Neutrophil (primary cell): ENCODE measurements around a stretch of chr9.

DNA sequence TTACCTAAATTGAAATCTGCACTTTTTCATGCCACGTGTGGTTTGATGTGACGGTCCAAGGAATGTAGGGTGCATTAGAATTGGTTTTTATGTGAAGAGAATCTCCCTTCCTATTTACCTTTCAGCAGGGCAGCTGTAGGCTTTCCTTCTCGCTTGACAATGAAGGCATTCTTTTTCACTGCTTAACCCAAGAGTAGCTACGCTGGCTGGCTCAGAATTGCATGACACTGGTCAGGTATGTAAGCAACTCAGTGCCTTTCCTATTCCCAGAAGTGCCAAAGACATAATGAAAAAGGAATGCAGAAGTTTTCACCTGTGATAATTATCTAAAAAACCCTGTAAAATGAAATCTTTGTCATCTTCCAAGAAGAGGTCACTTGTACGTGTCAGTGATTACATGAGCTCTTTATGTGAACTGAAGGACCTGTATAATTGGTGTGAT lies 212.5 kb upstream of the MPDZ start:
- PRO-cap = no peak

- PRO-cap = no peak
Measured at GRCh38 chr9:14031813-14032305, 282.1 kb downstream of the NFIB start.

DNA sequence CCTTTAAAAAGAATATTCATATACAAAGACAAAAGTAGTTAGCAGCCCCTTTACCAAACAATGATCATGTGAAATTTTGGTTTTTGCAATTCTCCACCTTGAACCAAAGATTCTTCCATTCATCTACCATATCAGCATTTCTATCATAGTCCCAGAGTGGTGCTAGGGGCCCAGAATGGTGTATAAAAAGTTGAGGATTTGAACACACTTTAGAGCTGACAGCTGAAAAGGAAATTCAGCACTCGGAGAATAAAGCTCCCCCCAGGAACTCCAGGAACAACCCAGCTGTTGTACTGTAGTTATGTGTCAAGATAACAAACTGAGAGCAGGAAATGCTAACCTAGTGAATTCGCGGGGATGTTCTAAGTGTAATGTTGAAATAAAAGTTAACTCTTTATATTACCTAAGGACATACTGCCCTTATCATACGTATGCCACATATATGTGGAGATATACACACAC lies 216.8 kb downstream of the NFIB start:
- PRO-cap = no peak

DNA sequence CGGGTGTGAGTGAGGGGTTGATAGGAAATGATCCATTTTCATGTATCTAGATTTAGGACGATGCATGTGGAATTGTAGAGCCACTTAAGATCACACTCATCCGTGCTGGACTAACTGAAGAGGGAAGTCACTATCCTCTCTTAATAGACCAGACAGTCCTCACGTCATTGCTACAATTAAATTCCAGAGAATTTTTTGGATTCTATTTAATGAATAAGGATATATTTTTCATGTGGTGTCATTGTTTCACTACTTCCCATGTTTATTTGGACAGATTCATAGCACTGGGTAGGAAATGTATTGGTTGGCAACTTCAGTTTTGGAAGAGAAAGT lies 77.5 kb downstream of the NFIB start:
- PRO-cap = no peak

DNA sequence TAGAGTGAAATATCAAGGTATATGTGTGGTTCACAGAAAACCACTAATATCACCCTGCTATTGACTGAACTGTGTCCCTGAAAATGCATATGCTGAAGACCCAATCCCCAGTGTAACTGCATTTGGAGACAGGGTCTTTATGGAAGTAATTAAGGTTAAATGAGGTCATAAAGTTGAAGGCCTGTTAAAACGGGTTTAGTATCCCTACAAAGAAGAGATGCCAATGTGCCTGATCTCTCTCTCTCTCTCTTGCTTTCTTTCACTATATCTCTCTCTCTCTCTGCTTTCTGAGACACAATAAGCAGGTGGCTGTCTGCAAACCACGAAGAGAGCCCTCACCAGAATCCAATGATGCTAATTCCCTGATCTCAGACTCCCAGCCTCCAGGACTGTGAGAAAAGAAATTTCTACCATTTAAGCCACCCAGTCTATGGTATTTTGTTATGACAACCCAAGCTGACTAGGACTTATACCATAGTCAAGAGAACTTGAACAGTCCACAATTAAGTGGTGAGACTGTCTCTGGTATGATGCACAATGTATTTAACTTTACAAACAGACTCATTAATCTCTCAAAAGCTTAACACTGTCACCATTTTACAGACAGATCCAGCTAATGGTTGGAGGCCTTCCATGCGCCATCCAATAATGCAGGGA lies 67.1 kb downstream of the NFIB start:
- PRO-cap = no peak

DNA sequence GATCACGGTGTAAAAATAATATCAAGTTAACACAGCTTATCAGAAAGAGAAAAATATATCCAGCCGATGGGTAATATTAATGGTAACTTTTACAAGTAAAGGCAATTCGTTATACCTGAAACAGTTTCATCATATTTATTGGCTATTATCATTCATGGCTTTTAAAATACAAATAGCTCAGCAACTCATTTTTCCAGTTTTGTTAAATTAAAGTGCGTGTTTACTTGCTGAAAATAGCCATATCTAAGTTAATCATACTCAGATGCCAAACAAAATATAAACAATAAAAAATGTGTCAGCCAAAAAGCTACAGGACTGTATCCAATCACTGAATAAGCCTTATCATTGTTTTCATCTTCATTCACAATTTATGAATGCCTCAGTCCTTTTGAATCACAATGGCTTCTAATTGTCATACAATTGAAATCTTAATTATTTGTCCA lies 2.1 kb downstream of the NFIB start:
- PRO-cap = no peak

DNA sequence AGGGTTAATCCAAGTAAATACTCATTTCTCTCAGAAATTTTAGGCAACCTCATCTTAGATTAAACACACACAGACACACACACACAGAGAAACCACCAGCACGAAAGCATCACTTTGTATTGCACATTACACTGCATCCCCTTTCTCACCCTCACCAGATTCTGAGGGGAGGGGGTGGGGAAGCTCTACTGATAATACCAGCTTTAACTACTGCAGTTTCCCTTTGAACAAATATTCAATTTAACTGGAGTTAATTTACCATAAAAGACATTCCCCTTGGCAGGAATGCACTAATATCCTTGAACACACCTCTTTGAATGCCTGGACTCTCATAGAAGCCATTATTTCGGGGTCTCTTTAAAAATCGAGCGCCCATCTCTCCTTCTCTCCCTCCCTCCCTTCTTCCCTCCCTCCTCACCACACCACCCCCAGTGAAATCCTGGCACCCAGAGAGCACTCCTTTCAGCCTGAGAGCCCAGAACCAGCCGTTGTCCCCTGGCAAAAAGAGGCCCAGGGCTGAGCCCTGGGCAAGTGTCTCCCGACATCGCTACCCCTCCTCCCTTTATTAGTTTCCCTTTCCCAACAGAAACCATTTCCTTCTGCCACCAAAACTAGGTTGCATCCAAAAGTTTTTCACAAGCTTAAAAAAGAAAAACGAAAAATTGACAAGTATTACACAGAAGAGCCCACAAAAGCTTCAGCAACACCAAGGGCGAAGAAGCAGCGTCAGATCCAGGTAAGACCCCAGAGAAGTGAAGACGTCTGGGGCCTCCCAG lies 2.9 kb upstream of the NFIB start:
- PRO-cap = no peak

- PRO-cap = no peak
Measured at GRCh38 chr9:14322108-14323287, 8.6 kb upstream of the NFIB start.

GRCh38 chr9:14351194-14351733 lies 37.3 kb upstream of the NFIB start:
- PRO-cap = no peak

GRCh38 chr9:14433756-14434177 lies 119.8 kb upstream of the NFIB start:
- PRO-cap = no peak

- PRO-cap = no peak
Measured at GRCh38 chr9:14515572-14516183, 177.6 kb downstream of the ZDHHC21 start.

DNA sequence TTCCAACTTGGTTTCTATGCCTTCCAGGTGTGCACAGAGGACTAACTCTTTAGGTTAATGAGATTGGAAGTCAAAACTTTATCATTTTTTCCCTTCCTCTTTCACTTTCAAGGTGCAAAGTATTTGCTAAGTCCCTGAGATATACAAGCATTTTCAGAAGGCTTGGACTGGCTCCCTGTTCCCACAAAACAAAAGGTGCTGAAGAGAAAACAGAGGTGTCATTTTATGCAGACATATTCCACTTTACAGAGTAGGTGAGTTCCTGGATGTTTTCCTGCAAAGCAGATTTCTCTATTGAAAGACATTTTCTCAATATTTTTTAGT lies 30.4 kb upstream of the CER1 start:
- PRO-cap = no peak

- PRO-cap = no peak
Measured at GRCh38 chr9:14961290-14961942, 51.2 kb upstream of the FREM1 start.

- PRO-cap = no peak
Measured at GRCh38 chr9:15850084-15850413, 297.2 kb downstream of the CCDC171 start.

DNA sequence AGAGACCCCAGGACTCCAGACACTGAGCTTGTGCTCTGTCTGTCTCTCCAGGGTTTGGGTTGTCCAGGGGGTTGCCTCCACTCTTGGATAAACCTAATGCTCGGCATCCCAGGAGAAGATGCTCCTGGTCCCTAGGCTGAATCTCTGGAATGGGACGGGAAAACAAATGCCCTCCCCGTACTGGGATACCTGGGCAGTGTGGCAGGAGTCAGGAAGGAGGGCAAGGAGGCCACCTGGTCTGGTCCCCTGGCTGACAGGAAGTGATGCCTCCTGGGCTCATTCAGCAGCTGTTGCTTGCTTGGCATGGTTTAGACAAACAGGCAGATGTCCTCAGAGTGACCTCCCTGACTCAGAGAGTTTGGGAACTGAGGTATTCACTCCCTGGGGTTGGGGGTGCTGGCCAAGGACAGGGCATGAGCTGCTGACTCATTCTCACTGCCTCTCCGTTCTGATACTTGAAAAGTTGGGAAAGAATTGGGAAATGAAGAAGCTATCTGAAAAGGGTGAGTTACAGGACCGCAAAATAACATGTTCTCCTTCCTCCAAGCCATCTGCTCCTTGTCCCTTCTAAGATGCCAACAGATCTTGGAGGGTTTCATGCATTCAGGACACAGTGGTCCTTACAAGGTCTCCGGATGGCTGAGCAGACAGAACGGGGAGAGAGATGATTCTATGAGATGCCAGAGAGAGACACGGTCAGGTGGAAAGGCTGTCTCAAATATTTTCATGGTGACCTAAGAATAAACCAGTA lies 534.6 kb downstream of the BNC2 start:
- PRO-cap = no peak

- PRO-cap = no peak
Measured at GRCh38 chr9:16414299-16414919, 456.1 kb downstream of the BNC2 start.

- PRO-cap = no peak
Measured at GRCh38 chr9:16521899-16522498, 348.5 kb downstream of the BNC2 start.

DNA sequence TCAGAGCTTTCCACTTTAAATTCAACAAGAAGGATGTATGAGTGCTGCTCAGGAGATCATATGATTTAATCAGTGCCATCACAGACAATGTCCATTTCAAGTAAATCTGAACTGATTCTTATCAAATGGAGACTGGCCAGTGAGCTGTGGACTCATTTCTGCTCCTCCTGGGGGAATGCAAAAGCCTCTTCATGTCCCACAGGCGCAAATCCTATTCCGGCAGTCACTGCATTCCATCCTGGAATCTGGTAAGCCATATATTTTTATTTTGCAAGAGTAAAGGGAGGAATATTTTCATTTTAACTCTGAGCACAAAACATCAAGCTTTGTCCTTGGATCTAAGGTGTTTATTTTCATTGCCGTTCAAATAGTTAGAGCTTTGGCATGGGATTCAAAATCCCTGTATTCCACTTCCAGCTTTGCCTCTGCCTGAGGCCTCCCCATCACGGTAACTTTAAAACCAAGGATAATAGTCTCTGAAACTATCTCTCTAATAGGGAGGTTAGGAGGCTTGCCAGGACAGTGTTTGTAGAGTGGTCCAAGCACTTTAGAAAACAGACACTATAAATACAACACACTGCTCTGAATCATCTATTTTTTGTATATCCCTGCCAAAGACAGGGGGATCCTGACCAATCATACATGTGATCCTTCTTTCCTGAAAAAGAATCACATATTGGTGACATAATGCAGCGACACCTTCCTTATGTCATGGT lies 327.0 kb downstream of the BNC2 start:
- PRO-cap = no peak

GRCh38 chr9:16704651-16705736 lies 165.5 kb downstream of the BNC2 start:
- PRO-cap = no peak

DNA sequence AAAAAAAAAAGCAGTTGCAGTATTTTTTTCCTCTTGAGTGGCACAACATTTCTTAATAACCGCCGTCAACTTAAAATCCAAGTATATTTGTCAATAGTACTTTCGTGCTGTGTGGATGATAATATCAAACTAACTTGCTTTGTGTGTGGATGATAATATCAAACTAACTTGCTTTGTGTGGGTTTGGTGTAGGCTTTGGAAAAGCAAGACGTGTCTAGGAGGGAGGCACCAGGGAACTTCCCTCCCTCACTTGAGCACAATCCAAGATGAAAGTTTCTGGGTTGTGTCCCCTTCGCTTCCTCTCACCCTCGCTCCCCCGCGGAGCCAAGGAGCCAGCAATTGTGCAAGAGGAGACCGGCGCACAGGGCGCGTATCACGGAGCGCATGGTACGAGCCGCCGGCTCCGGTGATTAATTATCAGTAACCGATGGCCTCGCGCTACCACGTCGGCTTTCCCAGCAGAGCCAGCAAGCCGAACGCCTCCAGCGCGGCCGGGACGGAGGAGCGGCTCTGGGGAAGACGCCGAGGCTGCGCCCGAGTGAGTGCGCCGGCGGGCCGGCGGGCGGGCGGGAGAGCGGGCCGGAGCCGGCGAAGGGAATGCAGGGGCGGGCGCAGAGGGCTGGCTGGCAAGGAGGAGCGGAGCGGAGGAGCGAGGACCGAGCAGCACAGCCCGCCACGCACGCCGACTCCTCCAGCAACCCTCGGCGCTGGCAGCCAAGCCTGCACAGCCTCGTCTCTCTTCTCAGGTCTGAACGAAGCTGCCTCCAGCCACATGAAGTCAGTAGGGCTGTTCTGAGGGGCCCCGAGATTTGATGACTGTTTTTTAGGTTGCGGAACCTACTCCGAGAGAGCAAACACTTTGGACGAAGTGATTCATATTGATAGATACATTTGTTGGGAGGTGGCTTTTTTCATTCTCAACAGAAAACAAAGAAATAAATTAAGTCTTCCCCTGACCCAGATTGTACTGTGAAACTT lies 143.6 kb downstream of the BNC2 start:
- PRO-cap = no peak